ENCODE measurements around a stretch of chr11.

GRCh38 chr11:45181407-45182280 is 35.2 kb downstream of the PRDM11 start:
- PRO-cap, result no peak

GRCh38 chr11:45339614-45340625 is 53.8 kb upstream of the SYT13 start:
- PRO-cap, result no peak

DNA sequence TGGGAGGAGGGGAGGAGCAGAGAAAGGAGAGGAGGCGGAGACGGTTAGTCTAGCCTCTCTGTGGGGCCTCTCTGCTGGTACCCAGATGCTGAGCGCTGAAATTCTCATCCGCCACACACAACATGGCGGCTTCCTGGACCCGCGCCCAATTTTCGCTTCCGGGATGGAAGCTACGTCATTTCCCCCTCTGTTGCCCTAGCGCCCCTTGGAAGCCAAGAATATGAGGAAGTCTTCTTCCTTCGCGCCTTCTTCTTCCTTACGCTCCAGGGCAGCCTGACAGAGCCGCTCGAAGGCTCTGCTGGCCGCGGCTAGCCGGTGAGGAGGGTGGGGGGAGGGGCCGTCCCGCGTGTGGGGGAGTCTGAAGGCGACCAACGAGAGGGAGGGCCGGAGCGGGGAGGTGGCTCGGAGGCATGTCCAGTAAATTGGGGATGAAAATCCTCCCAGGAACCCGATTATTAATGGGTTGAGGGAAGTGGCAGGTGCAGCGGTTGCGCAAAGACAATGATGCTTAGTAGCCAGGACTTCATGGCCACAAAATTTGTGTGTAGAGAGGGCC is 69.2 kb upstream of the SYT13 start:
- PRO-cap, result no peak

DNA sequence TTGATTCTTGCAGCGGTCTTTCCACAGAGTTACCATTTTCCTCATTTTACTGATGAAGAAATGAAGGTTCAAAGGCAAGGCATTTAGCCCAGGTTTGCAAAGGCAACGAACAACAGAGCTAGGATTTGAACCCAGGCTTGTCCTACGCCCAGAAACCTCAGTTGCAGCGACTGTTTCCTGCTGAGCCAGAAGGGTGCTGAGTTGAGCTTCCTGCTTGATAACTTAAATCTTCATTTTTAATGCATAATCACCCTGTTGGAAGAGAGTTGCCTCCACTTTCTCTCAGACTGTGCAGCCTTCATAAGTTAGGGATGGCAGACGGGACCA is 148.1 kb upstream of the SYT13 start:
- PRO-cap, result no peak

DNA sequence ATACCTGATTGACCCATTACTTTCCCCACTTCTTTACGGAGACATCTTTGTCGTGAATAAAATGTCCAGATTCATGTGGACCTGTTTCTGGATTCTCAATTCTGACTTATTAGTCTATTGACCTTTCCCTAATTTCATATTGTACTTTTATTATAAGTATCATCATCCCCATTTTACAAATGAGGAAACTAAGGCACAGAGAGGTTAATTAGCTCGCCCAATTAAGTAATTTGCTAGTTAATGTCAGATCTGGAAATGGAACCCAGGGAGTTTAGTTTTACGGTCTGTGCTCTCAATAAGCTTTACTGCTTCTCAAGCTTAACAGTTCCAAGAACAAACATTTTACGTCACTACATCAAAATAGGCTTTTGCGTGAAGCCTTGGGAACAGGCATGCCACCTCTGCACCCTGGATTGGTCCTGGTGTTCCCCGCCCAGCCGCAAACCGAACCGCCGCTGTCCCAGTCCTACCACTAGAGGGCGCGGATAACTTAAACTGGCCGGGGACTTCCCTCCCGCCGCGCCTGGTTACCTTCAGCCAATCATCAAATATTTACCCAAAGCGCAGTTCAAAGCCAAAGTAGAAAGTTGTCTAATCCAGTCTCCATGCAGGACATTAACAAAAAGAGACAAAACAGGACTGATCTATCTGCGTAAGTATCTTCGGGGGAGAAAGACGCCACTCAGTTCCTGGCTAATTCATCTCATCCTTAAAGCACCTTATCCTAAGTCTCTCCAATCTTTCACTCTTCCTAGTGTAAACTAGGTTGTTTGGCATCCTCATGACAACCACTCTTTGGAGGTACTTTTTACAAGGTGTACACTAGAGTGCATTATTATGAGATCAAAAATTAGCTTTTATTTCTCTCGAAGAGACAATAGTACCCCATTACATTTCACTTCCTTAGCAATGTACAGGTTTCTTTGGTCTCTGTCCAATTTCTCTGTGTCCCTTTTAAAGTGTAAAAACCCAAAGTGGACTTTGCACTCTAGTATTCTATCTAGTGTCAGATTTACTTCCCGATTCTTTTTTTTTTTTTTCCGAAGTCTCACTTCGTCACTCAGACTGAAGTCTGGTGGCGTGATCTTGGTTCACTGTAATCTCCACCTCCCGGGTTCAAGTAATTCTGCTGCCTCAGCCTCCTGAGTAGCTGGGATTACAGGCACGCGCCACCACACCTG is 4.1 kb upstream of the CRY2 start:
- PRO-cap, result bidirectional peak, plus-strand start at position 559 of the sequence, minus-strand start at position 421 of the sequence

GRCh38 chr11:45851927-45852511 is 4.7 kb downstream of the CRY2 start:
- PRO-cap, result no peak

DNA sequence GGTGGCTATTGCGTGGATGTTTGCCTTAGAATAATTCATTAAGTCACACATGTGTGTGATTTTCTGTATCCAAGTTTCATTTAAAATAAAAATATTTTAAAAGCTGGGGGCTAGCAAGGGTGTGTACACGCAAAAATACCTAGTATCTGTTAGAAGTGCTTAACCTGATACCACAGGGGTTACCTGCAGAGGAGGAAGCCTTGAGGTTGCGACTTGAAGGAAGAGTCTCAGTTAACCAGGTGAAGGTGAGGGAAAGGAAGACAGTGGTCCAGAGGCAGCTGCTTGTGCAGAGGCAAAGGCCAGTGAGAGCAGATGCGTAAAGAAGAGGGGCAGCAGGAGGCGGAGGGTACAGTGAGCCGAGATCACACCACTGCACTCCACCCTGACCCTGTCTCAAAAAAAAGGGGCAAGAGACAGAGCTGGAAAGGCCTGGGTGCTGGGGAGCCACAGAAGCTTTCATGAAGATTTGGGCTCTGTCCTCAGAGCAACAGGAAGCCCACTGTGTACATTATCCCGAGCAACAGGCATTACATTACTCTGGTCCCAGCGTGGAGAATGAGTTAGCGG is 18.2 kb downstream of the CRY2 start:
- PRO-cap, result no peak

DNA sequence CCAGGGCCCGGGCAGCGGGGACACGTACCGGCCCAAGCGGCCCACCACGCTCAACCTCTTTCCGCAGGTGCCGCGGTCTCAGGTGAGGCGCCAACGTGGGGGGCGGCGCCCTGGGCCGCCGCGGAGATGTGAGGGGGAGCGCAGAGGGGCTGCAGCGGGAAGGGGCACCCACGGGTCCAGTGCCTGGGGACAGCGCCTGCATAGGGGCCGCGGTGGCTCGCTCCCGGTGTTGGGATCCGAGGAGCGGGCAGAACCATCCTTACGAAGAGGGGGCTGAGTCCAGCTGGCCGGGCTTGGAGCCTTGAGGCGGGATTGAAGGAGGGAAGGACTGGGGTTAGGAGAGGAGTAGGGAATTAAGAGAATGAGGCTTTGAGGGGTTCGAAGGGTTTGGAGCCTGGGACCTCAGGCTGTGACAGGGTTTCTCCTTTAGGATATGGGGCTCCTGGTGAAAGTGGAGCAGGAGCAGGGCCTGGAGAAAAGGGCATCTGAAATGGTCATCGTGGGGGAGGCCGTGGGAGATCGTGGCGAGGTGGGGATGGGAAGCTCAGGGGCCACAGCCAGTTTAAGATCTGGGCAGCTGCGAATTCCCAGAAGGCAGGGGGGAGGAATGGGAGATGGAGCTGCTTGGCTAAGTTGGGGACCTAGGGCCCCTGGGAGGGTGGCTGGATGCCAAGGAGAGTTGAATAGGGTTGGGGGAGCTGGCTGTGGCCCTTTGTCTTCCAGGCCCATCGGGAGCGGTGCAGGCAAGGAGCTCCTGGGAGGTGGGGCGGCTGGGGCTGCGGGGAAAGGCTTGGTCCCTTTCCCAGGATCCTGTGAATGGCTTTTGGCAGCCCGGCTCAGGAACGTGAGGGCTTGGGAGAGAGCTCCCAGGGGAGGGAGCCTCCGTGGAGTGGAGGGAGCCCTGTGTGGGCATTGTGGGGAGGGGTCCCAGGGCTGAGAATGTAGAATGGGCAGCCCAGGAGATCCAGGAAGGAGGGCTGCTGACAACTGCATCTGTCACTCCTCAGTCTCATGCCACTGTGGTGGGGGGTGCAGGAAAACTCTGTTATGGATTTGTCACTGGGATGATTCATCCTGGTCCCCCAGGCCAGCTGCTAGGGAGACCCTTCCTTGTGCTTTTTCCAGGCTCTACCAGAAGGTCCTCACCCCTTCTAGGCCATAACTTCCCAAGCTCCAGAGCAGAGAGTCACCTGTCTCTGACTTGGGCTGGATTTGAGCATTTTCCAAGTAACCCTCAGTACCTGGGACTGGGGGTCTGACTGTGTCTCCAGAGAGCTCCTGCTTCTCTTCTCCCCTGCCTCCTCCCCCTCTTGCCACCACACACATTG is 6.2 kb downstream of the FREY1 start:
- PRO-cap, result no peak

GRCh38 chr11:45934401-45934873 is 12.0 kb downstream of the LARGE2 start:
- PRO-cap, result no peak

GRCh38 chr11:45993537-45994175 is 71.2 kb downstream of the LARGE2 start:
- PRO-cap, result no peak

DNA sequence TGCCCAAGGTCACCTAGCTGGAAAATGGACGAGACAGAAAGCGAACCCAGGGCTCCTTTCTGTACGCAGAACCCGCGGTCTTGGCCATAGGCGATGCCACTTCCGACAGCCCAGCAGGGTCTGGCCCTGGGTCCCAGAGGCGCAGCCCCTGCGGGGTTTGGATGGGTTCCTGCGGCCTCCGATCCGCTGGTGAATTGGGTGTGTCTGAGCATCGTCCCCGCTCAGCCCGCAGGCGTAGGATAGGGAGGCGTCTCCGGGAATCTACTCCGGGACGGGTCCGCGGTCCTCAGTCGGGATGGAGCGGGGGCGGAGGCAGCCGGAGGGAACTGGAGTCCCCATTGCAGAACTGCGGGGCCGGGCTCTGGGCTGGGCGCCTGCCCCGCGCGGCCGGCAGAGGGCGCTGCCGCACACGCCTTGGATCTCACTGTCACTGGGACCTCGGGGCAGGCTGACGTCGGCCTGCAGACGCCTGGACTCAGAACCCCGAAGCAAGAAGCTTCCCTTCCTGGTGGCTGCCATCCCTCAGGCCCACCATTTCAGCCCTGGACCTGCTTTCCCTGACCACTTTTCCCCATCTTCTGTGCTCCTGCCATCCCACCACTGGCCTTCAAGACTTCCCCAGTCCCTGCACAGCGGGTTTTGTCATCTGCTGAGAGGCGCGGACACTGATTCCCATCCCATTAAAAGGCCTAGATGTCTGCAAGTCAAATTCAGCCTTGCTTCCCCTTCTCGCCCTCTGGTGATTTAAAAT is 38.4 kb upstream of the CREB3L1 start:
- PRO-cap, result unidirectional peak, plus-strand start at position 424 of the sequence

DNA sequence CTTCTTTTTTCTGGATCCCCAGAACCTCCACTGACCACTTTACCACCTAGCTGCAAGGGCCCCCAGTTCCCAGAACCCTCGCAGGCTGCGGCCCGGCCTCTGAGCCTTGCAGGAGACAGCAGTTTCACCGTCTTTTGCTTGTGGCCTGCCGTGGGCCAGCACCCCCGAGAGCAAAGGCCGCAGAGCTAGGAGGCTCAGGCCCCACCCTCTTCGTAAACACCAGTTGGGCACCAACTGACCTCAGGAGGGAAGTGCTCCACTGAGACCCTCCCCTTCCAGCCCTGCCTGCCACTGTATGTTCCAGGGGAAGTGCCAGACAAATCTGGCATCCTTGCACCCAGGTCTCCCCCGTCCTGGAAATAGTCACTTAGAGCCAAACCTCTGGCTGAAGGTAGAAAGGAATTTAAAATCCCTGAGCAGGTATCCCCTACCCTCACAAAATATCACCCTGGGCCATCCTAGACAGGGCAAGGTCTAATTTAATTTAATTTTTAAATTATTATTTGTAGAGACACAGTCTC is 23.3 kb upstream of the CREB3L1 start:
- PRO-cap, result no peak

- PRO-cap, result no peak
These were observed 4.6 kb upstream of the CREB3L1 start for GRCh38 chr11:46272527-46273612.

- PRO-cap, result no peak
These were observed 30.0 kb upstream of the DGKZ start for GRCh38 chr11:46317161-46317862.

DNA sequence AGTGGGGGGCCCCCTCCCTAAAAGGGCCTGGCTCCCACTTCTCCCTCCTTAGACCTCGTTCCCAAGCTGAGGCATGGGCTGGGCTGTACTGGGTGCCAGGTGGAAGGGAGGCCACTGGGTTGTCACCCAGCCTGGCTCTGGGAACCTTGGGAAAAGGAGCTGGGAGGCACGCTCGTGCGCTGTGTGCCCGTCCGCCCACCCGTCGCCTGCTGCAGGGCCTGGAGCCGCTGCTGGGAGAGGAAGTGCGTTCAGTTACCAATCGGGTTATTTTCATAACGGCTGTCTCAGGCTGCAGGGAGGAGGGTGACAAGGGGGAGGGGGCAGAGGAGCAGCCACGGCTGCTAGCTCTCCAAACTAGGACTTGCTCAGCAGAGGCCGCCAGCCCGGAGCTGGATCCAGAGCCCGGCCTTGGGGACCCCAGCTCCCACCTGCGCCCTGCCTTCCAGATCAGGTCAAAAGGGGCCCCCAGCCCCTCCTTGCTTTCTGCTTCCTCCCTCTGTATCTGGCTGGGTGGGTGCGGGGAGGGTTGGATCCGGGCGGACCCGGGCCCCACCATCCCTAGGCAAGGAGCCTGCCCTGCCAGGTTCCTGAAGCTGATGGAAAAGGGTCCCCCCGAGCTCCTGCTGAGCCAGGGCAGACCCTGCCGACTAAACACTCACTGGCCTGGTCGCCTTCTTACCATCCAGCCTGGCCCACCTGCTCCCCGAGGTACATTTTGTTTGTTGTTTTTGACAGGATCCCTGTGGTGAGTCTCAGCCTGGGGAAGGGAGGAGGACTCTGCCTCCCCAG is 14.2 kb downstream of the DGKZ start:
- PRO-cap, result bidirectional peak, plus-strand start at position 352 of the sequence, minus-strand start at position 213 of the sequence

GRCh38 chr11:46362561-46363564 is 15.6 kb downstream of the DGKZ start:
- PRO-cap, result no peak

- PRO-cap, result no peak
These were observed 2.0 kb downstream of the MDK start for GRCh38 chr11:46383481-46383942.

- PRO-cap, result no peak
These were observed 11.6 kb downstream of the AMBRA1 start for GRCh38 chr11:46582043-46582734.

- PRO-cap, result no peak
These were observed 22.1 kb downstream of the ATG13 start for GRCh38 chr11:46639227-46639981.

DNA sequence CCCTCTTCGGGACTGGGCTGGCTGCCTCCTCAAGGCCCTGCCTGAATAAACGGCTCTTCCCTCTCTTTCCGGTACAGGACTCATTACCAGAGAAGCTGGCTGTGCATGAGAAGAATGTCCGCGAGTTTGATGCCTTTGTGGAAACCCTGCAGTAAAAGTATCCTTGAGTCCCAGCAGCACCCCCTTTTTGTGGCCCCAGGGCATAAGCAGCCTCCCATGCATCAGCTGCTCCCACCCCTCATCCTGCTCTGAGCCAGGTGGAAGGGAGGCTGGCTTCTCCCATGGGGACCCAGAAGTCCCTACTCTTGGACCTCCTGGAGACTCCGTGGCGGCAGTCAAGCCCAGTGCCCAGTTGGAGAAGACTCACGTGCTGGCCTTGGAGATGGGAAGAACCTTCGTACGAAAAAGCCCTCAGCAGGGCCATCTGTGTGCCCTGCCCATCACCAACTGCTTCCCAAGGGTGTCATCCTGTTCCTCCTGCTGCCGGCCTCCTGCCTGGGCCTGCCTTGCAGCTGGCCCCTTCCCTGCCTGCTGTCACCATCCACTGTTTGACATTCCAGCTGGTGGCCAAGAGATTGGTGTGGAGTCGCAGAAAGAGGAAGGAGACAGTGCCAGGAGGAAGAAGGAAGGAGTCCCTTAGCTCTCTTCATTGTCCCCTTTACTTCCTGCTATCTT is 28.1 kb downstream of the ARHGAP1 start:
- PRO-cap, result no peak

All from NALM6 (cell line).